ENCODE measurements around a stretch of chr3.

DNA sequence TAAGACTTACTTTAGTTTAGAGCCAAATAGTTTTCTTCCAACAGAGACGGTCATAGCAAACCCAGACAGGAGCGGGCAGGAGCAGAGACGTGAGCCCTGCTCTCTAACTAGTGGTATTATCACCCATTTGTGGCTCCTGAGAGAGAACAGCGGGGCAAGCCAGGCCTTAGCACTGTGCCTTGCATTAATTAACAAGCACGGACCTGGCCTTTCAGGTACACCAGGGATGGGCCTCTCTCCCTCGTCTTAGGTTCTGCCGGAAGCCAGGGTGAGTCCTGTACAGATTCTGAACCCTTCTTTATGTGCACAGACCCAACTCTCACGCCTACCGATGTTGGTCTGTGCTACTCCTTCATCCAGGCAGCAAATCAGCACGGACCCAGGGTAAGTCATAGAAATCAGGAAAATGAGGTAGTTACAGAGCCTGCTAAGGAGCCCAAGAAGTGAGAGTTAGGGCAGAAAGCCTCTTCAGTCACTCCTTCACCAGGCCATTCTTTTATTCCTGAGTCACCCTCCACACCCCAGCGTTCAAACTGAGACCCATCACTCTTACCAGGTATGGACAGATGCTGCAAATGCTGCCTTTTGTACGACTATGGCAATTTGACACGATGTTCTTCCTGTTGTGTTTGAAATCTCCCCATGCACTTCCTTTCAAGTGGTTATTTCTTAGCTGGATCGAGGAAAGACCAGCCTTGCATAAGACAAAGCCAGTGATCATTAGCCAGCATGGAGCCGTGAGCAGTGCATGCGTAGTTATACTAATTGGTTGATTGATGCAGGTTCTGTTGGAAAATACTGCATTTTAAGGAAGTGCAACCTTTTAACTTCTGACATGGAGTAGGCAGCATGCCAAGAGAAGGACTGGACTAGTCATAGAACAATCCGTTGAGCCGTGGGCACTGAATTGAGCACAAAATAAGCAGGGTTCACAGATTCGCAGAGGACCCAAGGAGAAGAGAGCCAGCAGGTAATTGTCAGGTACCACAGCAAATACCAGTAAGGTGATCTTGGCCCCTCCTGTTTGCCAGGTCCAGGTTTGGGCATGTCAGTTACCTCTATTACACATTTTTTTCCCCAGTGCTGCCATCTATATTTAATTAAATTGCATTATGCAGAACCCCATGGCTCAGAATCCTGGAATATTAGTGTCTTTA is 28.7 kb upstream of the BCL6 start:
- PRO-cap, result no peak
- RAMPAGE, long total RNA, 4 experiments, result no peak in any of the 4 experiments

DNA sequence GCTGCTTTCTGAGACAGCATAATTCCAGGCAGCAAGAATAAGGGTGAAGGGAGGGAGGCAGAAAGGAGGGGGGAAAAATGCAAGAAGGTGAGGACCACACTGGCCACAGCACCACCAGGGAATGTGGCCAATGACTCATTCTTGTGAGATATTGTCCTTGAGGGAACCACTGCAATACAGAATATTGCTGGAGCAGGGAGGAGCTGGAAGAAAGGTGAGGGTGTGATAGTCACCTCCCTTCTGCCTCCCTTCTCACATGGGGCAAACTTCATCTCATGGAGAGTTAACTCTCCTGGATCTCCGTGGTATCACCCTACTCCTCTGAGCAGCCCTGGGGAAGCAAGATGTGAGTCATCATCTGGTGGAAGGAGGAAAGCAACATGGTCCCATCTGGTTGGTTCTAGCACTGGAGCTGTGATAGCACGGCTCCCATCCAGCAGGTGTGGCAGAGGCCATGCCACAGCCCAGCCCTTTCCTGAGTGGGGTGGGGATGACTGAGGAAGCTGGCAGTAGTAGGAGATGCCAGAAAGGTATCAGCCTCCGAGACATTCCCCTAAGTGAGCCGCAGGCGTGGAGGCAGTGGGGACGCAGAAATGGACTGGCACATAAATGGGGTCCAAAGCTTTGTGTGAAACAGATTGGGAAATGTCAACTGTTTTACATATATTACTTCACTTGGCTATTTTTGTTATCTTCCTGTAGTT is 115.9 kb upstream of the LPP start:
- PRO-cap, result no peak
- RAMPAGE, long total RNA, 4 experiments, result no peak in any of the 4 experiments

- PRO-cap, result no peak
- RAMPAGE, long total RNA, 4 experiments, result no peak in any of the 4 experiments
Measured at GRCh38 chr3:188051724-188052064, 102.3 kb upstream of the LPP start.

DNA sequence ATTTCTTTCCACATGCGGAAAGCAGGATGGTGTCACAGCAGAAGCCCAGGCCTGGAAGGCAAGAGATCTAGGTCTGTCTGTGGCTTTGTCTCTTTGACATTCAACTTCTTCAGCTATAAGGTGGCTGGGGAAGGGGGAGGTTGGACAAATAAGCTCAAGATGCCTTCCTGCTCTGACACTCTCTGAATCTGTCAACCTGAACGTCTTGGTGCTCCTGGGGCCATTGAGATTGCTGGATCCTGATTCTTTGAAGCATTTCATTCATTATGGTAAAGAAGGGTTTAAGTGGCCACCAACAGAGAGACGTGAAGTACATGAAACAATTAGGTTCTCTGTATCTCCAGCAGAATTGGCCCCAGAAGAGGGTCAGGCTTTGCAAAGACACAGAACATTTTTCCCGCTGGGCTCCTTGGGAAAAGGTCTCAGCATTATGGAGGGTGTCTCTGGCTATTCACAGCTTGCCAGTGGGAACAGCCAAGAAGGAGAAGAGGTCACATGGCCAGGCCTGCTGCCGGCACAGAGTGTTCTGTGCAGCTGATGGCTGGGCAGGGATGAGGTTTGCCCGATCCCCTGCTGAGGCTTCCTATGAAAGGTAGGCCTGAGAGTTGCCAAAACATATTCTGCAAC is 77.9 kb upstream of the LPP start:
- PRO-cap, result no peak
- RAMPAGE, long total RNA, 4 experiments, result no peak in any of the 4 experiments

DNA sequence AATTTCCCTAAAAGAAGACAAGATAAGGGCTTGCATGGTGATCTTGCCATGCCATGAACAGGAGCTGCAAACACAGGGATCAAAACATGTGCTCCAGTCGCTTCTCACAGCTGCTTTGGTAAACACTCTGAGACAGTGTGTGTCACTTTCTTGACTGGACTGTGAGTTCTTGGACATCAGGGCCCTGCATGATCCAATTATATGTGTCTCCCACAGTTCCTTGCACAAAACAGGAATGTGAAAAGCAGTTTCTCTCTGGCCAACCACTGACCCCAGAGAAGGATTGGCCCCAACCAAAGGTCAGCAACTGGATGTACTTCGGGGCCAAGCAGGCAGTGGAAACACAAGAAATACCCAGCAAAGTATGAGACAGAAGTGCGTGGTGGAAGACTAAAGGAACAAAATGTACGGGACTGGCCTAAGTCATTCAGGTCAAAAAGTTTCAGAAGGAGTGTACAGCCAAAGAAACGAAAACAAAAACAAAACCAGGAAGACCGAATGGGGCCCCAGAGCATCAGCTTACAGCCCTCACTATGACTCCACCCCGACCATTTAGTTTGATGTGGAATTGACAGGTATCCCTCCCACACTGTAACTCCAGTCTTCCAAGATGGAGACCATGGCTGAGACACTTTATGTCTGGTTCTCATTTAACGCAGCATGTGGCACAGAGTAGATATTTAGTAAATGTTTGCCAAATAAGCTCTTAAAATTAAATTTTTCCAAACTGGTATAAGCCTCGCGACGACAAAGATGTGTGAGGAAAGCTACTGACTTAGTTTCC is 76.7 kb upstream of the LPP start:
- PRO-cap, result no peak
- RAMPAGE, long total RNA, 4 experiments, result no peak in any of the 4 experiments

GRCh38 chr3:188152554-188152886 is 1.4 kb upstream of the LPP start:
- PRO-cap, result no peak
- RAMPAGE, long total RNA, 4 experiments, result no peak in any of the 4 experiments

GRCh38 chr3:188160538-188161231 is 6.7 kb downstream of the LPP start:
- PRO-cap, result no peak
- RAMPAGE, long total RNA, 4 experiments, result no peak in any of the 4 experiments

- PRO-cap, result no peak
- RAMPAGE, long total RNA, 4 experiments, result no peak in any of the 4 experiments
Measured at GRCh38 chr3:188189383-188189986, 35.5 kb downstream of the LPP start.

DNA sequence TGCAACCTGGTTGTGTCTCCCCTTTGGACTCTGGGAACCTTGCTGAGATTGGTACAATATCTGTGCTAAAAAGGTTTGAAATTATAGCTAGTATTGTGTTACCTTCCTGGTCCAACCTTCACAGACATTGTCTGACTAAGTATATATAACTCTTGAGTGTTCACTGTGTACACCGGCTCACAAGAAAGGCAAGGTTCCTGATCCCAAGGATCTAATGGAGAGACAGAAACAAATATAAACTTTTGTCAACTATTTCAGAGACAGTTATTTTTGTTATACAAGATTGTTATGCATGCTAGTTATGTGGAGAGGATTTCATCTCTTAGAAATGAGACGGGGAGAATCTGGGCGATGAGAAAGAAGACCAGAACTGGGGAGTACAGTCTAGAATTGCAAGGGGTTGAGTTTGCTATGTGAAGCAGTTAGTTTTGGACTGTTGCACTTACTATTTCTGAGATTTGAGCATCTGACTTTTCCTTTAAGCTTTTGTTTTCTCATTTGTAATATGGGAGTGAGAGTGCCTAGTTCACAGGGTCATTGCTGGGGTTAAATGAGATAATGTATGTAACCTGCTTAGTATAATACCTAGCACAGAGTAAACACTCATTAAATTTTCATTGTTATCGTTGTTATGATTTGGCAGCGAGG is 52.5 kb downstream of the LPP start:
- PRO-cap, result no peak
- RAMPAGE, long total RNA, 4 experiments, result no peak in any of the 4 experiments

GRCh38 chr3:188248883-188249542 is 95.1 kb downstream of the LPP start:
- PRO-cap, result no peak
- RAMPAGE, long total RNA, 4 experiments, result no peak in any of the 4 experiments

- PRO-cap, result no peak
- RAMPAGE, long total RNA, 4 experiments, result no peak in any of the 4 experiments
Measured at GRCh38 chr3:188261871-188262349, 108.0 kb downstream of the LPP start.

- PRO-cap, result no peak
- RAMPAGE, long total RNA, 4 experiments, result no peak in any of the 4 experiments
Measured at GRCh38 chr3:188351846-188352353, 197.9 kb downstream of the LPP start.

DNA sequence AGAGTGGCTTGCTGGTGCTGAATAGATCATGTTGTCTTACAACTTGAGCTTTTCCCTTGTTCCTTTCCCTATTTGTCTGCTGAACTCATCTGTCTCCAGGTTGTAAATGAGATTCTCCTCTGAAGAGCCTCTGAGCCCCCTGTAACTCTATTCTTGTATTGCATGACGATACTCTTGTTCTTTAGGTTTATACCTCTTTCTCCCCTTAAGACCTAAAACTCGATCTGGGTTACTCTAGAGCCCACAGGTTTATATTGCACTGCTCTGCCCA is 205.7 kb downstream of the LPP start:
- PRO-cap, result no peak
- RAMPAGE, long total RNA, 4 experiments, result no peak in any of the 4 experiments

DNA sequence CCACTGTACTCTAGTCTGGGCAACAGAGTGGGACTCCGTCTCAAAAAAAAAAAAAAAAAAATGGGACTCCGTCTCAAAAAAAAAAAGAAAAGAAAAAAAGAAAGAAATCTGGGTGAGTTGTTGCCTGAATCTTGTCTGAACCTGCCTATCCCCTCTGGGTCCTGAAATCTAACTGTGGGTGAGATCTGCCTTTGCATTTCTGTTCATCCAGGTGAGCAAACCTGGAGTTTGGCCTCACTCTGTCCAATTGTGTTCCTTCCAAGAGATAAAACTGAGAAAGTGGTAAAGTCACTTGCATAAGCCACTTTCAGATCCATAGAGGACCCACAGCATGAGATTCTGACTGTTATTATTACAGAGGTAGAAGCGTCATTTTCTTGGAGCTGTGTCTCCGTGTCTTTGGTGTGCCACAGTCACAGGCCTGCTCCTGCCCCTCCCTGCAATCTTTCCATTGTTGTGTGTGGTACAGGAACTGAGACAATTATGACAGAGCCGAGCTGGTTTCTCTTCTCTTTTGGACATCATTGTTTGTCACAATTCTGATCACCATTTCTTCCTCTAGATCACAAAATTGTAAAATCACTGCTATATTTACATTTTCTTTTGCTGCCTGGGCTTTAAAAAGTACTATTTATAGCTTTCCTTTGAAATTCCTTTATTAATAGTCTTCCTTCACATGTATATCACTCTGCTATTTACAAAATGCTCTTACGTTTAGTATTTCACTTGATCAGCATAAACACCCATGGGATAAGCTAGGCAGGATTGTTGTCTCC is 236.0 kb downstream of the LPP start:
- PRO-cap, result no peak
- RAMPAGE, long total RNA, 4 experiments, result no peak in any of the 4 experiments

GRCh38 chr3:188507374-188507778 is 353.4 kb downstream of the LPP start:
- PRO-cap, result no peak
- RAMPAGE, long total RNA, 4 experiments, result no peak in any of the 4 experiments

DNA sequence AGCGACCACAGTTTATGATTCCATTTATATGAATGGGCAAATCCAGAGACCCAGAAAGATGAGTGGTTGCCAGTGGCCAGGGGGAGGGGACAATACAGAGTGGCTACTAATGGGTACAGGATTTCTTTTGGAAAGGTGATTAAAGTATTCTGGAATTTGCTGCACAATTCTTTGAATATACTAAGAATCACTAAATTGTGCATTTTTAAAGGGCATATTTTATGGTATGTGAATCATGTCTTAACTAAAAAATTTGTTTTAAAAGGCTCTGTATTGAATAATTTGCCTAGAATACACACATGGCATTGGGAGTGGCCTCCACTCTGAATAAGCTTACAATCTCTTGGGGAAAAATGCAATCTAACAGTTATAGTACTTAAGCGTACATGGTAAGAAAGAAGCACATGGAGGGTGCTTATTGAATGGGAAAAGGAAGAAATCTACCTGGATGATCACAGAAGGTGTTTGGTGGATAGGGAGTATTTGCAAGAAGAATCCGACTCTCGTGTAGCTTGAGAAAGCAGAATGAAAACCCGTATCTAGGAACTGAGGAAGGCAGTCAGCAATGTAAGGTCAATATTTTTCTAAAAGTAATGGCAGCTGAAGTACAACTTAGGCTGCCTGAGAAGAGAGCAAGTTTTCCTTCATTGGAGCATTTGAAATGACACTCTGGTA is 385.1 kb downstream of the LPP start:
- PRO-cap, result no peak
- RAMPAGE, long total RNA, 4 experiments, result no peak in any of the 4 experiments

- PRO-cap, result no peak
- RAMPAGE, long total RNA, 4 experiments, result no peak in any of the 4 experiments
Measured at GRCh38 chr3:188593990-188594574, 440.1 kb downstream of the LPP start.

- PRO-cap, result no peak
- RAMPAGE, long total RNA, 4 experiments, result no peak in any of the 4 experiments
Measured at GRCh38 chr3:188795810-188796592, 375.8 kb upstream of the TPRG1 start.

DNA sequence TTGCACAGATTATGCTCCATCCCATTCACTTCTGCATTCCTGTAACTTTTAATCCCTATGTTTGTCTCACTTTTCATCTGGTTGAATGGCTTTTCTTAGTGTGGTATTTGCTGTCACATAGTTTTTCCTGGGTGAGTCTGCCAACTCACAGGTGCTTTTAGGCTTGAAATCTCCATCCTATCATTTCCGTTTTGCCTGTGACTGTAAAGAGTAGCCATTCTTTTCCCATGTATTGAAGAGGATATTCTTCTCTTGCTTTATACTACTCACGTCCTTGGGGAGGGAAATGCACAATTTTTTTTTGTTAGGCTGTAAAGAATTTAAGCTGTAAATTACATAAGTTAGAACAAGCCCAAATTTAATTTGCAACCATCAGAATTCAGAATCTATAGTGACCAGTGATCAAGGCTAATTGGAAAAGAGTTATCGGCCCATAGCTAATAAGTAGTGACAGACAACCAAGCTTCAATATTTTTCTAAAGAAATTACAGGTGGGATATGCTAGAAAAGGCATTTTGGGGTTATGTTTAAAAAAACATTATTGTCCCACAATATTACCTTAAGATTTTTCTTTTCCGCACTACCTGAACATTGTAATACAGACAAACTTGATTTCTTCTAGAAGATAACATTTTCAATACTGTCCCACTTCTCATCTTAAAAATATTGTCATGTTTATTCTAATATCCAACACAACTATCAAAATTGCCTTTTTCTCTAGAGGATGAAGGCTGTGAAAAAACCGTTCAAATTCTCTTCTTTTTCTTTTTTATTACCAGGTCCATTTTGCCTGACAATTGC is 296.9 kb upstream of the TPRG1 start:
- PRO-cap, result no peak
- RAMPAGE, long total RNA, 4 experiments, result no peak in any of the 4 experiments

- PRO-cap, result no peak
- RAMPAGE, long total RNA, 4 experiments, result no peak in any of the 4 experiments
Measured at GRCh38 chr3:188944271-188944470, 227.6 kb upstream of the TPRG1 start.

Data from omental fat pad (tissue), 4 donors.